ENCODE results near the gene C6orf120.

DNA sequence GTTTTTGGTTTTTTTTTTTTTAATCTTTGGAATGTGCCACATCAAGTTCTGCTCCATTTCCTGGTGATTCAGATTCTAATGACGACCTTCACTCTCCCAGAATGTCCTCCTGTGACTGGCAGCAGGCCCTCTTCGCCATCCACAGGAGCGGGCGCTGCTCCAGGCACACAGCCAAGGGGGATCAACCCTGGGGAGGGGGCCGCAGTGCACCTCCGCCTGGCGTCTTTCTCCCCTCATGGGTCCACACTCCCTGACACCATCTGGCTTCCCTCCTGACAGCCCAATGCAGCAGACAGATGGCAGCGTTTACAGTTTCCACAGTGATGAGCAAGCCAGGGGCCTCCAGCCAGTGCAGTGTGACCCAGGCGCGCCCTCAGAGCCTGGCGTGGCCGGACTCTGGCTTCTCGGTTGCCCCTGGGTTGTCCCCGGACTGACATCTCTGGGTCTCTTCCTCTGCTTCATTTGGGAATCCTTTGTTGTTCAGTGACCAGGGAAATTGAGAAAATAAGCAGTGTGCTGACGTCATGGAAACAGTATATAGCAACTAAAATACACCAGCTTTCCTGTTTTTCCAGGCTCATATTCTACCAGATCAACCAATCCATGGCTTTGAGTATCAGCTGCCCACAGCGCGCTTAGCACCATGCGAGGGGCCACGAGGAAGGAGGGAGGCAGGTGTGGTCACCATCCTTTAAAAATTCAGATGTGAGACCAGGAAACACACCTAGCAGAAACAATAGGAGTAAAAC lies 27.3 kb upstream of the AFDN start:
- PRO-cap, 3 experiments, result no peak in any of the 3 experiments

- PRO-cap, 3 experiments, result peak in 2 of 3 experiments; most common plus-strand start chr6:167825934 (in 2); most common minus-strand start chr6:167825879 (in 2)
Observed at GRCh38 chr6:167825370-167826213, 1.1 kb upstream of the AFDN start.

GRCh38 chr6:167993056-167993626 lies 4.3 kb upstream of the KIF25 start:
- PRO-cap, 3 experiments, result peak in 2 of 3 experiments; most common plus-strand start chr6:167993461 (in 2)

- PRO-cap, 3 experiments, result peak in 2 of 3 experiments; most common plus-strand start chr6:168037548 (in 1); most common minus-strand start chr6:168037407 (in 2)
Observed at GRCh38 chr6:168037089-168037808, 39.8 kb downstream of the KIF25 start.

- PRO-cap, 3 experiments, result peak in 1 of 3 experiments; most common minus-strand start chr6:168158807 (in 1)
Observed at GRCh38 chr6:168158666-168159097, 79.7 kb upstream of the FRMD1 start.

DNA sequence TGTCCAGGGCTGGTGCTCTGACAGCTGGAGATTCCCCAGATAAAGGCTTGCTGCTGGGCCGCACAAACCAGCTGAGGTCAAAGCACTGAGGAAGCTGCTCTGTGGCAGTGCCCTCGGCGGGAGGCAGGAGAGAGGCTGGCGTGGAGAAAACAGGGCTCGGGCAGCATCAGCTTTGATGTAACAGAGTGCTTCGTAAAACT lies 84.4 kb upstream of the FRMD1 start:
- PRO-cap, 3 experiments, result no peak in any of the 3 experiments

- PRO-cap, 3 experiments, result no peak in any of the 3 experiments
Observed at GRCh38 chr6:168194835-168195505, 116.0 kb upstream of the FRMD1 start.

- PRO-cap, 3 experiments, result no peak in any of the 3 experiments
Observed at GRCh38 chr6:168333336-168334043, 13.9 kb upstream of the DACT2 start.

DNA sequence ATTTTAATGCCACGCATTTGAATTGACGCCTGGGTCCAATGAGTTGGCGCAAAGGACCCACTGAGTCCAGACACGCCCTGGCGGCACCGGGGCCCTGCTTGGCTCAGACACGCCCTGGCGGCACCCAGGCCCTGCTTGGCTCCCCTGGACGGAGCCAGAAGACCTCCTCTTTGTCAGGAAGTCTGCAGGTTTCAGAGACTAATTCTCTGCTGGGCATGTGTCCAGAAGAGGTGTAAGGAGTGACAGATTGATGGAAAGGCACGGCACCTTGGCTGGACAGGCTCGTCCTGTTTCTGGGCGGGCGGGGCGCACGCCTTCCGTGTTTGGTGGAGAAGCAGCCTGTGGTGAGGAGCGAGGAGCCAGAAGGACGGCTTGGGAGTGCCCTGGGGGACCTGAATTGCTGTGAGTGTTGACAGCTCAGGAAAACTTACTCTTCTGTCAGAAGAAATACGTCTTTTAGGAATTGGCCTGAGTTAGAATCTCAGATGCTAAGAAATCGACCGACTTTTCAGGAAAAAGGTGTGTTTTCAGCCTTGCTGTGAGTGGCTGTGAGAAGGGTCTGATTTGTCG lies 23.1 kb upstream of the DACT2 start:
- PRO-cap, 3 experiments, result peak in 2 of 3 experiments; most common plus-strand start position 362 of the sequence (in 2)

DNA sequence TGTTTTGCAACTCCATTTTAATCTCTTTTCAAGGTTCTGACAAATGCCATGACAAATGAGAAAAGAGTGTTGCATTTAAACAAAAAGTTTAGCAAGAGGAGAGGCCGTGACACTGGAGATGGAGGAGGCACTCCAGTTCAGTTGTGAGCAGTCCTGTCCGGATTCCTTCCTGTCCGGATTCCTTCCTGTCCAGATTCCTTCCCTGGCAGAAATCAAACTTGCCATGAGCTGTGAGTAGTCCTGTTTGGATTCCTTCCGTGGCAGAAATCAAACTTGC lies 48.5 kb upstream of the DACT2 start:
- PRO-cap, 3 experiments, result no peak in any of the 3 experiments

DNA sequence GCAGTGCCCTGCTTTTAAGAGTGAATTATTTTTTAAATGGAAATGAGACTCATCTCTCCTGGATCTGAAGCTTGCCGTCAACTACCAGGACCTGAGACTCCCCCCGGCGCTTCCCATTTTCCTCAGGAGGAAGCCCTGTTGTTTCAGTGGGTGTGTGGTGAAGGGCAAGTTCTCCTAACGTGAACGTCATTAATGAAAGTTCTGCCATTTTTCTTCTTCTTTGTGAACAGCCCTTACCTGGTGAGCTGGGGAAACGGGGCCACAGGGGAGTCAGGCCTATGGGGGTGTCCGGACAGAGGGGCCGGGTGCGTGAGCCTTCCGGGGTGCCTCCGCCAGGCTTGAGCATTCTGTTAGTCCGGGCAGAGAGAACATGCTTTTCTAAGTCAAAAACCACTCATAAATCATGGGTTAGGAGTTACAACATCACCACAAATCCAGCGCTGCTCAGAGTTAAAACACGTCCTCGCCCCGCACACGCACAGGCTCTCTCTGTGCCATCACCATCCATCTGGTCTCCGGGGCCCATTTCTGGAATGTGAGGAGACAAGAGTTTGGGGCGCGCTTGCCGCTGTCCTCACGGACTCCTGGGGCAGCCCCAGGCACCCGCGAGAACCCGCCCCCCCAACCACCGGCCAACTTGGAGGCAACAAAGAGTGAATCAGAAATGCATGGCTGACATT lies 56.5 kb upstream of the SMOC2 start:
- PRO-cap, 3 experiments, result no peak in any of the 3 experiments

GRCh38 chr6:168686248-168686745 lies 245.3 kb downstream of the SMOC2 start:
- PRO-cap, 3 experiments, result no peak in any of the 3 experiments

DNA sequence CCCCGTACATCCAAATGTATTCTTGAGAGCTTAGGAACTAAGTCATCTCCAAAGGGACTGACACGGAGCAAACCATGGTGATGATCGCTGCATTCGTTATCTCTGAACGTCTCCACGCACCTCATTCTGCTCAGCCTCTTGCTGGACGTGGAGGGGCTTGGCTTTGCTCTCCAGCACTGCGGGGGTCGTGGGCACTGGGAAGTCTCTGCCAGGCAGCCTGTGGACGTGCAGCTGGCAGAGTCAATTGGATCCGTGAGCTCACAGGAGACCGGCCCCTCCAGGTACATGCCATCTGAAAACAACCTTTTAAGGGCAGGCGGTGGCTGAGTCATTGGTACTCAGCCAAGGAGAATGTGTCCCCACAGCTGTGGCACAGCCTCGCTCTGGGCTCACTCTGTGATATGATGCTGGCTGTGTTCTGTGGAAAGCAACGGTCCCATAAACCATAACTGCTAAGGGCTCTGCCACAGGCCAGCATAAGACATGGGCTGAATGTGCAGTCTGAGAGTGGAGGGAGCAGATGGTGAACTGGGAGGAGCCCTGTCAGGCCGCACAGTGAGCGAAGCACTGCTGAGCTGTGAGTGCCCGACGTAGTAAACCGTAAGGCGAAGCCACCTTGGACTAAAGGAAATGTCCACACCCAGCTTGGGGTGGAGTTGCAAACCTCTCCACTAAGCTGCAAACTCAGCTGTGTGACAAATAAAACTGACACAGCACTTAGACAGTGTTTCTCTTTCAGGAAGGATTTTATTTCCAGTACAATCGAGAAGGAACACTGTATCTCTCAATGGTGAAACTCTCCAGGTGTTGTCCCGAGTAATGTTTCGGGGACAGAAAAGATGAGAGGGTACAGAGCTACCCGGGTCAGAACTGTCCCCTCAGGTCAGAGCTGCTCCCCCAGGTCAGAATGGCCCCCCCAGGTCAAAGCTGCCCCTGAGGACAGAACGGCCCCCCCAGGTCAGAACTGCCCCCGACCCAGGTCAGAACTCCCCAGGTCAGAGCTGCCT lies 375.8 kb downstream of the THBS2 start:
- PRO-cap, 3 experiments, result peak in 1 of 3 experiments; most common minus-strand start position 583 of the sequence (in 1)

GRCh38 chr6:168887010-168887389 lies 366.6 kb downstream of the THBS2 start:
- PRO-cap, 3 experiments, result no peak in any of the 3 experiments

DNA sequence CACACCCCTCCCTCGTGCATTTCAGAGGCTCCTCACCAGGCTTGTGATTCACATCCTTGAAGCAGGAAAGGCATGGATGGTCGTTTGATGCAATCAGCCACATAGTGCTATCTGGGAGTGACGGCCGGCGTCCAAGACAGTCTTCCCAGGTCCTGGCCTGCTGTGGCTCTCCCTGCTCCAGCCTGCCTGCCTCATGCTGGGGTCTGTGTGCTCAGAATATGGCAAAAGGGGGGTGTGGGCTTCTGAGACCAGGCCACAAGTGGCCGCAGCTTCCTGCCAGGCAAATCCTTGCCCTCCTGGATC lies 97.2 kb downstream of the THBS2 start:
- PRO-cap, 3 experiments, result no peak in any of the 3 experiments

GRCh38 chr6:169237804-169238050 lies 15.9 kb downstream of the THBS2 start:
- PRO-cap, 3 experiments, result peak in 1 of 3 experiments; most common minus-strand start chr6:169237969 (in 1)

- PRO-cap, 3 experiments, result no peak in any of the 3 experiments
Observed at GRCh38 chr6:169251317-169251689, 2.3 kb downstream of the THBS2 start.

GRCh38 chr6:169386300-169387326 lies 133.0 kb upstream of the THBS2 start:
- PRO-cap, 3 experiments, result peak in 1 of 3 experiments; most common plus-strand start chr6:169386566 (in 1); most common minus-strand start chr6:169386520 (in 1)

DNA sequence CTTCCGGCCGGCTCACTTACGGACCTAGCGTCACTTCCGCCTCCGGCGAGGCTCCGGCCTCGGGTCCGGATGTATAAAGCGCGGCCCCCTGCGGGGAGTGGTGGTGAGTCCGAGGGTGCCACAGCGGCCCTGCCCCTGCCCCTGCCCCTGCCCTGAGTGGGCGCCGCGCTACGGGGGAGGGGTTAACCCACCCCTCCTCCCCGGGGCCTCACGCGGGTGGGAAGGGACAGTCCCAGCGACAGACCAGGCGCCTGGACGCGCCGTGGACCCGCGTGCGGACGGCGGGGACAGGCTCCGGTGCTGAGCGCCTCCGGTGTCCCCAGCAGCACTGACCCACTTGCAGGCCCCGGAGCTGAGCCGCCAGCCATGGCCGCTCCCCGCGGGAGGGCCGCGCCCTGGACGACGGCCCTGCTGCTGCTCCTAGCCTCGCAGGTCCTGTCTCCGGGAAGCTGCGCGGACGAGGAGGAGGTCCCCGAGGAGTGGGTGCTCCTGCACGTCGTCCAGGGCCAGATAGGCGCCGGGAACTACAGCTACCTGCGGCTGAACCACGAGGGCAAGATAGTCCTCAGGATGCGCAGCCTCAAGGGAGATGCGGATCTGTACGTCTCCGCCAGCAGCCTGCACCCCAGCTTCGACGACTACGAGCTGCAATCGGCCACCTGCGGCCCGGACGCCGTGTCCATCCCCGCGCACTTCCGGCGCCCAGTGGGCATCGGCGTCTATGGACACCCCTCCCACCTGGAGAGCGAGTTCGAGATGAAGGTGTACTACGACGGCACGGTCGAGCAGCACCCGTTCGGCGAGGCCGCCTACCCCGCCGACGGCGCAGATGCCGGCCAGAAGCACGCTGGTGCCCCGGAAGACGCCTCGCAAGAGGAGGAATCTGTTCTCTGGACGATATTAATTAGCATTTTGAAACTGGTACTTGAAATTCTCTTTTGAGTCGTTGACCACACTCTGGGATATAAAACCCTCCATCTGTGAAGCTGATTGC lies at the start of gene C6orf120:
C6orf120 (plus strand) TSS at position 33 of the 994 bp plus-strand sequence.
- PRO-cap, 3 experiments, result peak in 3 of 3 experiments; most common plus-strand start position 45 of the sequence (in 3); most common minus-strand start position 636 of the sequence (in 1)

- PRO-cap, 3 experiments, result no peak in any of the 3 experiments
Observed at GRCh38 chr6:169905413-169905641, 153.9 kb downstream of the ERMARD start.

Data from Metastatic Breast Carcinoma in the Ovary (tissue), 3 donors.